Measurements from ENCODE around the gene APOLD1.

DNA sequence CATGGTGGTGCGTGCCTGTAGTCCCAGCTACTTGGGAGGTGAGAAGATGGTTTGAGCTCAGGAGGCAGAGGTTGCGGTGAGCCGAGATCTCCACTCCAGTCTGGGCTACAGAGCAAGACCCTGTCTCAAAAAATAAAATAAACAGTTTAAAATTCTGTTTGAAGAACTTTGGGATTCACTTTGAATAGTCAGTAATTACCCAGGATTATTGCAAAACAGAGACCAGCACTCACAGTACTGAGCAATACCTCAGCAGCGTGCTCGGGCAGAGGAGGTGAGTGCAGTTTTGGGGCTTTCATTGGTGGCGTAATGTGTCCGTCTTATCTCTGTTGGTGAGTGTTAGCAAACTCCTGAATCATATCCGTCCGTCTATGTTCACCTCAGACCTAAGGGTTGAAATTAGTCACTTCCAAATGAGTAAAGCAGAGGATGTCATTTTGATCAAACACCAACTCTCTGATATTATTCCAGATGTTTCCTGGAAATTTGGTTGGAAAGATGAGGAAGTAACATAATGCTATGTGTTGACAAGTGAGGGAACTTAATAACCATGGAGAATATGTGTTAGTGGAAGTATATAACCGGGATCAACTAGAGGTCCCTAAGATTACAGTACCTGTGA, 82.7 kb downstream of the BORCS5 start:
- RRBS: no CpG with 5 or more reads among the region's 10 CpGs

DNA sequence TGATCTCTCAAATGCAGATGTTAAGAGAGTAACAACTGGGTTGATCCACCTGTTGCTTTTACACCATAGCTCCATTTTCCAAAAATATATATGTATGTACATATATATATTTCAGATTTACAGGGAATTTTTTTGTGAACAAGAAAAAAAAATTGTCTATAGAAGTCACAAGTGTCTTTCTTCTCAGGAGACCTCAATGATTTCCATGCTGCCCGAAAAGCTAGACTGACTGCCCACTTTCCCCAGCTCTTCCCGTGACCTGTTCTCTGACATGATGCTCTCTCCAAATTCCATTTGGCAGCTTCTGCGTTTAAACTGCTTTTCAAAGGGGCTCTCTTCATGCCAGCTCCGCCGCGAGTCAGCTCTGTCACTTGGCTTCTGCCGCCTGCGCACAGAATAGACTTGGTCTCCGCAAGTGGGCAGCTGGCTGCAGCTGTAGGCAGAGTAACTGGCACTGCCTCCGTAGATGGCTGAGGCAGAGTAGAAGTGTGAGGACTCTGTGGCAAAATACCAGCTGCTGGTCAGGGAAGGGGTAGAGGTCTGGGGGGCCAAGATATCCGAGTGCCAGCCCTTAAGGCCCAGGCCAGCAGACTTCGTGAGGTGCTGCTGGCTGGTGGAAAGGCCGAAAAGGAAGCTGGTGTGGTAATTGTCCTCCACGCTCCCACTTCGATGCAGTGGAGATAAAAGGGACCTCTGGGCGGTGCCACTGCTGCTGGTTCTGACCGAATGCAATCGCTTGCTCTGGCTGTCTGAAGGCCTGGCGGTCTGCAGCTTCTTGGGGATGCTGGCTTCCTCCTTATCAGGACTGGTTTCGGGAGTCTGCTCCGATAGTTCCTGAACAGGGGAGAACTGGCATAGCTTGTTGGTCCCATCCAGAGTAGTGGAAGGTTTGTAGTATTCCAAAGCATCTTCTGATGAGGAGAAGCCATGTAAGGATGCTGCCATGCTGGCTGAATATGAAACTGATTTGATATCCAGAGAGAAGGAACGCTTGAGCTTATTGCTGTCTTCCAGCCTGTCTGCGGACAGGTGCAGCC, 85.7 kb downstream of the DUSP16 start:
- RRBS: no CpG with 5 or more reads among the region's 23 CpGs

- RRBS: no CpG with 5 or more reads among the region's 10 CpGs
Observed at GRCh38 chr12:12492818-12493776, 69.6 kb downstream of the DUSP16 start.

- RRBS: no CpG with 5 or more reads among the region's 7 CpGs
Observed at GRCh38 chr12:12509448-12510109, 53.1 kb downstream of the DUSP16 start.

- RRBS: no CpG with 5 or more reads among the region's 3 CpGs
Observed at GRCh38 chr12:12538548-12538971, 24.1 kb downstream of the DUSP16 start.

DNA sequence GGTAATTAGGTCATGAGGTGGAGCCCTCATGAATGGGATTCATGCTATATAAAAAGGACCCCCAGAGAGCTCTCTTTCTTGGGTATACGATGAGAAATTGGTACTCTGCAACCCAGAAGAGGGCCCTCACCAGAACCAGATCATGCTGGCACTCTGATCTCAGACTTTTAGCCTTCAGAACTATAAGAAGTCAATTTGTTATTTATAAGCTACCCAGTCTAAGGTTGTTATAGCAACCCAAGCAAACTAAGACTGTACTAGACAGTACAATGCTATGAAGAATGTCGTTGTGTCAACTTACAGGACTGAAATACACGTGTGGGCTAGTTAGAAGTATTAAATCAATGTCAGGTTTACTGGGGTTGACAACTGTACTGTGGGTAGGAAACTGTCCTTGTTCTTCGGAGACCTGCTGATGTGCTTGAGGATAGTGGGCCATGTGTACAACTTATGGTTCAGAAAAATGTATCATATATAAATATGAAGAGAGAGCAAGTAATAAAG, 19.7 kb downstream of the DUSP16 start:
- RRBS: no CpG with 5 or more reads among the region's 4 CpGs

- RRBS: no CpG with 5 or more reads among the region's 9 CpGs
Observed at GRCh38 chr12:12582716-12583497, 20.2 kb upstream of the DUSP16 start.

DNA sequence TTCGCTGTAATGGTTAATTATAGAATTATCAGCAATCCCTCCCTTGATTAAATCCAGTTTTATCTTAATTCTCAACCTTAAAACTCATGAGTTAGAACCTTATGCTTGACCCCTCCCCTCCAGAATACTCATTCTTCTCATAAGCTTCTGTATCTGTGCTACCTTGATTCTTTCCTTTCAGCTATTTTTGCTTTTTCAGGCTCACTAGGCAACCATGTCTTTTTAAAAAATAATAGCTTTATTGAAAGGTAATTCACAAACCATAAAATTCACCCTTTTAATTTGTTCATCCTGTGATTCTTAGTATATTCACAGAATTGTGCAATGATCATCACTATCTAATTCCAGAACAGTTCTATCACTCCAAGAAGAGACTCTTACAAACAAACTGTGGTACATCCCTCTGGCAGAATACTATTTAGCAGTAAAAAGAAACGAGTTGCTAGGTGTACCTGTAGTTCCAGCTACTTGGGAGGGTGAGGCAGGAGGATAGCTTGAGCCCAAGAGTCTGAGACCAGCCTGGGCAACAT, 14.7 kb downstream of the CREBL2 start:
- RRBS: no CpG with 5 or more reads among the region's 2 CpGs

- RRBS: no CpG with 5 or more reads among the region's 5 CpGs
Observed at GRCh38 chr12:12704648-12705139, 8.7 kb upstream of the GPR19 start.

- RRBS: no CpG with 5 or more reads among the region's 26 CpGs
Observed at GRCh38 chr12:12713972-12715088, 2.8 kb upstream of the CDKN1B start.

DNA sequence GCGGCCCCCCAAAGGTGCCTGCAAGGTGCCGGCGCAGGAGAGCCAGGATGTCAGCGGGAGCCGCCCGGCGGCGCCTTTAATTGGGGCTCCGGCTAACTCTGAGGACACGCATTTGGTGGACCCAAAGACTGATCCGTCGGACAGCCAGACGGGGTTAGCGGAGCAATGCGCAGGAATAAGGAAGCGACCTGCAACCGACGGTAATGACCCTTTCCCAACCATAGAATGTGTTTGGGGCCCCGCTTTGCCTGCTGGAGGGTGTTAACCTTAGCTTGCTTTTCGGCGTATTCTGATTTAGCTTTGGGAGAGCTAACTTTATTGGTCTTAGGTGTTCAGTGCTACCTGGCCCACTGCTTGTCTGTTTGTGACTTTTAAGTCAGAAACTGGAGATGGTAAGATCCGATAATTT, 951 bp downstream of the CDKN1B start:
- RRBS: 6% methylated on average over 3 of the region's 22 CpGs

DNA sequence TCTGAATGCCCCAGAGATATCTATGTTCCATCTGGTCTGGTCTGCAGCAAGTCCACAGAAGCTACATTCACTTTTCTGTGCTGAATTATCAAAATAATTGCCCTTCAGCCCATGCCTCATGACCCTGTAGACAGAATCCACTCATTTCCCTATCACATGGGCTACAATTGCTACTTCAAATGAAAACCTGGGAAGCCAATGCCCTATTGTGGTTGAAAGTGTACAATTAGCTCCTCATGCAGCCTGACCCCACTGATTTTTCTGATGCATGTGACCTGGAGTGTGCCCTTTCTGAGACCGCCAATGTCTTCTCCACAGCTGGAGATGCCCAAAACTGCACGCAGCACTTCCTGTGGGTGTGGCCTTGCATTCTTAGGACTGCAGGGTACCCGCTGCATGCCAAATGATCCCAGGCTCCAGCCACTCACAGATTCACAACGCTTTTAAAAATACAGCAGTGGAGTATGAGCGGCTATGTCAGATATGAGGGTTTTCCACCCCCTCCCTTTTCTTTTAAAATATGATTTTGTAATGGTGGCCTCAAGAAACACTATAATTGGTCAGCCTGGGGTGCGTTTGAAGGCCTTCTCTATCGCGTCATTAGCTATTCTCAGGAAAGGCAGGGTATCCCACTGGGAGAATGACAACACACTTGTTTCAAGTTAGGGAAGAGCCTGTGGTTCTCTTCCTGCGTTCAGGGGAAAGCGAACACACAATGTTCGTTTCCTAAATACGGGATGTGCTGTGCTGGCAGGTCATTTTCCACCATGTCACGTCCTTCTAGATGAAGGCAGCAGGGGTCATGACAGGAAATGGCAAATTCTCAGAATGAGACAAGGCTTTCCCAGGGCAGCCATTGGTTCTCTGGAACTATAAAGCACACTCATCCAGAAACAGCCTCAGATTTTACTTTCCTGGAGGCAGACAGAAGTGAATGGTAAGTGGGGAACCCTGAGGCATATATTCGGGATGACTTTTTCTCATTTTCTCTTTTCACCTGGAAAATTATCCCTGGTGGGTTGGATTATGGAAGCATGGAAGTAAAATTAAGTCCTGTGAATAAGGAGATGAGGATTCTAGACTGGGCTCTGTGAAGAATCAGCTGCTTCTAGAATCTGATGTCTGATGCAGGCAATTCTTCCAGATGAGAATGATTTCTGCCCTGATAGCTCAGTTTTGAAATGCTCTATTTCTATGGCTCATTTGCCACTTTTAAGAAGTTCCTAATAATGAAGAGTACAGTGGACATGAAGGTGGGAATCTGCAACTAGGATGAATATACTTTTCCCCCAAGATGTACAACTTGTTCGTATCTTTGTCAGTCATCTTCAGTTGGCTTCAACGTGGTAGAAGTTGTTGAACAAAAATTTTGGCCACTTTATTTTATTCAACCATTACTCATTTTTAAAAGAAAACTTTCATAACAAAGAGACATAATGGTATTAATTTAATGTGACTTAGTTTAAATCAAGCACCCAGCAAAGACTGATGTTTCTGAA, at the start of gene APOLD1:
TSS of gene APOLD1 (plus strand) at position 902 of the 1,499 bp plus-strand sequence.
- RRBS: no CpG with 5 or more reads among the region's 16 CpGs

DNA sequence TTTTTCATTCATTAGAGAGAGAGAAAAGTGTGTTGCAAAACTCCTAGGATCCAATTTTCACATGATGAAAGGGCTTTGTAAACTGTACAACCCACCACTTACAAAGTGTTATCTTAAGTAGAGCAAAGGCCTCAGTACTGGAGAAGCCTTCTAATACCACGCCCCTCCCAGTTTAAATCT, 857 bp downstream of the APOLD1 start:
- RRBS: no CpG with 5 or more reads among the region's 1 CpG

- RRBS: no CpG with 5 or more reads among the region's 6 CpGs
Observed at GRCh38 chr12:12788149-12788574, 2.7 kb downstream of the APOLD1 start.

- RRBS: no CpG with 5 or more reads among the region's 9 CpGs
Observed at GRCh38 chr12:12837551-12838240, 24.6 kb downstream of the DDX47 start.

DNA sequence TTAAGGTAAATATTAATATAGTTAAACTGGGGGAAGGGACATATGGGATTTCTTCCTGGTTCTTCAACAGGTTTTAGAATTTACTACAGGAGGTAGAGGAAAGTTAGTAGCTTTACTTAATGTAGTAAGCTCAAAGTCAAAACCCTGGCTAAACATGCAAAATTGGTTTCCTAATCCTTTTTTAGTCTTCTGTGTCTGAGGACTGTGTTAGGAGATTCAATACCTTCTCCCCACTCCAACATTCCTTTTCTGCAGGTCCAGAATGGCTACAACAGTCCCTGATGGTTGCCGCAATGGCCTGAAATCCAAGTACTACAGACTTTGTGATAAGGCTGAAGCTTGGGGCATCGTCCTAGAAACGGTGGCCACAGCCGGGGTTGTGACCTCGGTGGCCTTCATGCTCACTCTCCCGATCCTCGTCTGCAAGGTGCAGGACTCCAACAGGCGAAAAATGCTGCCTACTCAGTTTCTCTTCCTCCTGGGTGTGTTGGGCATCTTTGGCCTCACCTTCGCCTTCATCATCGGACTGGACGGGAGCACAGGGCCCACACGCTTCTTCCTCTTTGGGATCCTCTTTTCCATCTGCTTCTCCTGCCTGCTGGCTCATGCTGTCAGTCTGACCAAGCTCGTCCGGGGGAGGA, 16.7 kb downstream of the GPRC5A start:
- RRBS: no CpG with 5 or more reads among the region's 14 CpGs

DNA sequence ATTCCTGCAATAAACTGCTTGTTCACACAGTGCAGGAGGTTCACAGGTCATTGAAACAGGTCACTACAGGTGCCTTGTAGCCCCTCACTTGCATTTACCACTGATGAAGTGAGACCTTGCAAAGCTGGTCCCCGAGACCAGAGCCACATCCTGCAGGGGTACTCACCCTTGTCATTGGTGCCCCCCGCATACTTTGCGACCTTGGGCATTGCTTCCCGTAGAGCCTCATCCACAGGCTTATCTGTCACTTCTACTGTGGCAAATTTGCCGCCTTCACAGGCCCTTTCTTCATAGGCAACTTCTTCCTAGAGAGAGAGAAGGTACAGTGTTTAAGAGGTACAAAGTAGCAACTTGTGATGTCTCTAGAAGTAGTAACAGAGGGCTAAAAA, 11.0 kb downstream of the HEBP1 start:
- RRBS: no CpG with 5 or more reads among the region's 5 CpGs

- RRBS: no CpG with 5 or more reads among the region's 11 CpGs
Observed at GRCh38 chr12:12992036-12993074, 7.7 kb downstream of the HEBP1 start.

GRCh38 chr12:12999691-12999991, 424 bp downstream of the HEBP1 start:
- RRBS: no CpG with 5 or more reads among the region's 13 CpGs

DNA sequence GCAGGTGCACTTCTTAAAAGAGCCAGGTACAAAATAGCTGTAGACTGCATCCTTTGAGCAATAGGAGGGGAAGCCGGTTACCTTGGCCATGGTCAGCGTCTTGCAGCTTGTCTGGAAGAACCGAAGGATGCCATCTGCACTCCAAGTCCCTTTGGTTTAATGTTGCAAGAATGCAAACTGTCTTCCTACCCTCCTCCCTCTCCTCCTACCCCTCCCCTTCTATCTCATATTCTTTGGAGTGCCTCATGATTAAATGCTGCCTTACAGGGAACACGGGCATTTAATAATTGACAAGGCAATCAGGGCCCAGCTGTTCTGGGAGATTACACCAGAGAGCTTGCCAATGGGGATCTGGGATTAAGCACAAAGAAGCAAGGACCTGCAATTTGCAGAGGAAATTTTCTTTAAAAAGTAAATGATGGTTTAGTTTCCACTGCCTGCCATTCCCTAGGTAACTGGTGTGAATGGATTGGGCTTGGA, 7.9 kb downstream of the GSG1 start:
- RRBS: no CpG with 5 or more reads among the region's 4 CpGs

Measured in Jurkat, Clone E6-1 (cell line).